Hematopoietic multipotent progenitor cell (in vitro differentiated cells): Measurements from ENCODE around the genes SERP1, SIAH2, MINDY4B, MED12L and MBNL1.

DNA sequence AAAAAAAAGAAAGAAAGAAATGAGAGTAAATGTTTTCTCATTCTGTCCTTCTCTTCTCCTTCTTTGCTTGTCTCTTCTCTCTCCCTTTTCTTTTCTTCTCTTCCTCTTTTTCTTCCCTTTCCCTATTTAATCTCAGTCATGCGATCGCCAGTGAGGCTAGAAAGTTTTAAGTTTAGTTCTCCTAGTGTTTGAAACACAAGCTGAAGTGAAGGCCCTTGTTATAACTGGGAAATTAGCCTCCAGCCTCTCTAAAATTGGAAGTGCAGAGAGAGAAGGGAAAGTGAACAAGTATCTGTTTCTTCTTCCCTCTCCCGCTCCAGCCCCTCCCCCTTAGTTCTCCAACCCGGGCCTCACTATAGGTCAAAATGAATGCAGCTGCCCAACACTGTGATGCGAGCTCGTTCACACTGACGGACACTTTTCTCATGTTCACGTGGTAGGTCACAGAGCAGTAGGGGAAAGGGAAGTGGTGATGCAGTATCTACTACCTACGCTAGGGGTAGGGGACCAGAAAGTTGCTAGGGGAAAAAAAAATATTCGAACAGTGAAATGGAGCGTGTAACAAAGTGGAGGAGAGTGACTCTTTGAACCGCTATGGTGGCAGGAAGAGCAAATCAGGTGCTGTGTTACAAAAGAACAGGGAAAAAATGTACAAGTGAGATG lies 23.4 kb upstream of the TSC22D2 start:
- CAGE, long polyA plus RNA = no peak

GRCh38 chr3:150411105-150411350 lies 2.9 kb downstream of the TSC22D2 start:
- CAGE, long polyA plus RNA = no peak

DNA sequence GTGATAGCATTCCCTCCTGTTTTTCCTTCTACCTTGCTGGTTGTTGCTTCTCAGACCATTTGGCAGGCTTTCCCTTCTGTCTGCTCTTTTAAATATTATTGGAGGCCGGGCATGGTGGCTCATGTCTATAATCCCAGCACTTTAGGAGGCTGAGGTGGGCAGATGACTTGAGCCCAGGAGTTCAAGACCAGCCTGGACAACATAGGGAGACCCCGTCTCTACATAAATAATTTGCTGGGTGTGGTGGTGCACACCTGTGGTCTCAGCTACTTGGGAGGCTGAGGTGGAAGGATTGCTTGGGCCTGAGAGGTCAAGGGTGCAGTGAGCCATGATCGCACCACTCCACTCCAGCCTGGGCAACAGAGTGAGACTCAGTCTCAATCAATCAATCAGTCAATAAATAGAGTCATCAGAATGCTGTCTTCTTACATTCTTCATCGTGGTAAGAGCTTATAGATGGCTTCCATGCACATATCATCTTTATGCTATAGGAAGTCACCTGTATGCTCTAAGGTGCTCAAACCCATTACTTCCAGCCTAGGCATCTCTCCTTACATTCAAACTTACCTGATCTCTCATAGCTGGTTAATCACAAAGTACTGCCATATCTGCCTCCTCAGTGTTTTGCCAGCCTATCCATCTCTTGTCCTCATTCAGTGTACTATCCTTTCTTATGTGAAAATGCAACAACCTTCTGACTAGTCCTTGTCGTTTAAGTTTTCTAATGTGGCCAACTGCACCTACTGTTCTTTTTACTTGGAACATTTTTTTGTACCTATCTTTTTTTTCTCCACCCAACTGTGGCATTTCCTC lies 33.5 kb downstream of the TSC22D2 start:
- CAGE, long polyA plus RNA = no peak

GRCh38 chr3:150520409-150520819 lies 25.9 kb downstream of the SERP1 start:
- CAGE, long polyA plus RNA = no peak

DNA sequence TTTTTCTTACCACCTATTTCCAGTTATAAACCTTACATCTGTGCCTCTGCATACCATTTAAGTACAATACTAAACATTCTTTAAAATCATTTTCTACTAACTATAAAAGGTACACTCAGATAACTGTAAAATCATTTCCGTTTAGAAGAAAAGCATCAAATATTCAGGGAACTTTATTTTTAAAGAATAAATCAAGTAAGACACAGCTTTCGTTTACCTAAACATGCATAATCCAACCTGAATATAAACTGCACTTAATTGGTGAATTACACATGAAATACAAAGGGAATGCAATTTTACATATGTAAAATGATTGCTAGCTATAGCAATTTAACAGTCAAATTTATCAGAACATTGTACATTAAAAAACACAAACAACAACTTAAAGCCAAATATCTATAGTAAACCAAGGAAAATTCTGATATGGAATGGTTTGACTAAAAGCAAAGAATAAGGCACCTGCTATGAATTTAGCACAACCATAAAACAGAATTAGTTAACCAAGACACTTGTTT lies 3.9 kb downstream of the SERP1 start:
- CAGE, long polyA plus RNA = no peak

DNA sequence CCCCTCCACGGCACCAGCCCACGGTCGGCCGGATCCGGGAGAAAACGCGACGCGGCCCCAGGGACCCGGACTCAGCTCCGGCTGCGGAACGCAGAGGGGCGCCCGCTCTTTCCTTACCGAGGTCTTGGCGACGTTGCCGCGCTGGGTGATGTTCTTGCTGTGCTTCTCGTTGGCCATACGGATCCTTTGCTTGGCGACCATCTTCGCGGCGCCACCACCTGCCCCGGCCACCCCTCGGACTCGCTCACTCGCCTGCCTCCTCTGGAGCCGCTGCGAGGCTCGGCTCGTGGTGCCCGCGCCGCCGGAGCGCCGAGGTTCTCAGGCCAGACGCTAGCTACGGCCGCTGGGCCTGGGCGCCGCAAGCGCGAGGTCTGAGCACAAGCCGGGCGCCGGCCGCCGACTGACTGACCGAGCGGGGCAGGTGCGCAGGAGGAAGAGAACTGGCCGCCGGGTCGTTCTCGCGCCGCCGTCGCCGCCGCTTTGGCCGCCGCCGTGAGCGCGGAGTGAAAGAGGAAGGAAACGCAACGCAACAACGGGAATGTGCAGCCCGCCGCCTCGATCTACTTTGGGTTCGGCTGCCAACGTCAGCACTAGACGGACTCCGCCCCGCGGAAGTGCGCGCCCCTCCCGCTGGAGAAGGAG lies at the start of gene SERP1:
Gene SERP1 (minus strand): TSS at position 562 of the 642 bp plus-strand sequence.
- CAGE, long polyA plus RNA = start-site peak on the minus strand centred at position 524 of the sequence, 87 bp wide, 427 reads

- CAGE, long polyA plus RNA = no peak
These were observed 3.4 kb upstream of the SELENOT start for GRCh38 chr3:150599661-150600131.

- CAGE, long polyA plus RNA = no peak
These were observed at the start of gene SIAH2 for GRCh38 chr3:150763033-150763708. TSS of gene SIAH2 (minus strand) at chr3:150763169.

- CAGE, long polyA plus RNA = no peak
These were observed at the start of gene MINDY4B for GRCh38 chr3:150905223-150905597. TSS of gene MINDY4B (minus strand) at chr3:150905439.

DNA sequence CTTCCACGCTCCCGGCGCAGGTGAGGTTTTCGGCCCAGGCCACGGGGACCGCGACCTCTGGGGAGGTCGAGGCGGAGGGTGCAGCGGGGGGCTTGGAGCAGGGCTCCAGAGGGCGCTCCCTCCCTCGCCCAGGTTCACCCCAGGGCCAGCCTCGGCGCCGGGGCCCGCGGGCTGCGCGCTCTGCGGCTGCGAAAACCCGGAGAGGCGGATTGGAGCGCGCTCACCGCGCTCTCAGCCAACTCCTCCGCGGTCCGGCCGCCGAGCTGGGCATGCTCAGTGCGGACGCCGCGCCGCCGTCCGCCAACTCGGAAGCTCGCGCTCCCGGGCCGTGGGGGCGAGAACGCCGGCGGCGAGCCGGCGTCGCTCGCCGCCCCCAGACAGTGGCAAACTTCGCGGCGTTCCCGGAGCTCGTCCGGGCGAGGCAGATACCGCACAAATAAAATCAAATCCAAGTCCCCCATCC lies at the start of gene MED12L:
Gene MED12L (plus strand): TSS at position 270 of the 463 bp plus-strand sequence.
- CAGE, long polyA plus RNA = no peak

DNA sequence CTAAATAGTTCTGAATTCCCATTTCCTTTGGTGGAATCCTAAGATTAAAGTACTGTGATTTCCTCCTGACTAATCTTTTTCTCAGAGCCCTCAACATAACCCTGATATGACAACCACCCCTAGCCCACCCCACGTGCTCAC lies 3.2 kb upstream of the P2RY14 start:
- CAGE, long polyA plus RNA = no peak

DNA sequence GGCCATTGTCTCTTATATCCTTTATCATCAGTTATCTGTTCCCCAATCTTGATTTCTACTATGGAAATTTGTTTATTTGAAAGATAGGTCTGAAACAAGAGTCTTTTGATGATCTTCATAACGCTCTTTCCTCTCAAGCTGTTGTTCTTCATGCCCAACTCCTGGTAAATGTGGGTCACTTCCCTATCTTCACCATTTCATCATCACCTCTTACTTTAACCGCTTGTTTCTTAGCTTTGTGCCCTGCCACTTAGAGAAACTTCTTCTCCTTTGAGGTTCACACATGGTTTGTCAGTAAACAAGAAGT lies 16.8 kb upstream of the P2RY13 start:
- CAGE, long polyA plus RNA = no peak

DNA sequence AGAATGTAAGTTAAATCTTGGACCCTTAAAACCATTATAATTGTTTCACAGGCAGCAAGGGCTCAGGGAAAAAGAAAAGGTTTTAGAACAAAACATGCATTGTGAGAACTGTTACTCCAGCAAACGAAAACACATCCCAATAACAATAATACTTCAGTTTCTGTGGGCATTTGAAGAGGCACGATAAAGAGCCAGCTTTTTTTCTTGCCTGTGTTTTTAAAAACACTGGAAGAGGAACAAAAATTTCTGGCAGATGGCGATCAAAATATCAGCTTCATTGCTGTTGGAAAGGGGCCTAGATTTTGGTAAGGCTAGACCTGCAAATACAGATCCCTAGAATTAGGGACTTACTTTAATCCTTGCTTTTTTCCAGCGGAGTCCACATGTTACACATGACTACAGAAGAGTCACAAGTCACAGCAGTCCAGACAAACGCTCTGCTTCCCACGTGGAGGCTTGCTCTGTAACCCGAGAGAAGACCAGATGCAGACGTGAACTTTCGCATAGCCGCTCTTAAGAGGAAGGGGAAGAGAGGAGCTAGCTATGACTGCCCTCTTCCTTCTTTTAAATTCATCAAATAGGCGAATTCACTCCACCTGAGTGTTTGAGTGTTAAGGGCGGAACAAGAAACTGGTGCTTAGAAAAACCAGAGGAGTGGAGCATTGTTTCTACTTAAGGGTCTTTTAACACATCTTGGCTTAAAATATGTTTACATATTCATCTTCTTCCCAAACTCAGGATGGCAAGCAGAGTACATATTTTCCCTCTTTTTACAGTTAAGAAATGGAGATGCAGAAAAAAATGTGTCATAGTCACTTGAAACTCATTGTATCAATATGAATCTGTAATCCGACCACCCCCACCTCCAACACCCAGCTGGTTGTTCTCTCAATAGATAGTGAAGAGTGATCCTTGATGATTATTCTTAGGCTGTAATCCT lies 78.2 kb upstream of the IGSF10 start:
- CAGE, long polyA plus RNA = no peak

DNA sequence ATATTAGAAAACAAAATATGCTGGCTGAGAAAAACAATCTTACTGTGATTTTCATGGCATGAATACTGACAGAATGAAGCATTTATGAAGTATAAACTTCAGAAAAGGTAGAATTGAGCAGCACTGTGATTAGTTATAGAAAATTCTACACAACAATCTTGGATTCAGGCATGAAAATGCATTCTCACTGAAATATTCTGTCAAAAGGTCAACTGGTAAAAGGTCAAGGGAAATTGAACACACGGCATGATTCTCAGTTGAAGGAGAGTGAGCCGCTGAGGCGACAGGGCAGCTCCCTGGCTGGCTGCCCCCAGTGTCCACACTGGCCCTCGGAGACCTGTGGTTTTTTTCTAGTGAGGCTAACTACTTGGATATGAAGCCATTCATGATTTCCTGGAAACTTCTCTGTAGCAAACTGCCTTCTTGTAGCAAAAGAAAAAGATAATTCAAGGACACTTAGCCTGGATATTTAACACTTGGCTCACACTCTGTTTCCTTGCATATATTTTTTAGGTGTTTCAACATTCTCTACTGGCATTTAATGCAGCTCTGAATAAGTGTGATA lies 37.2 kb downstream of the AADACL2 start:
- CAGE, long polyA plus RNA = no peak

DNA sequence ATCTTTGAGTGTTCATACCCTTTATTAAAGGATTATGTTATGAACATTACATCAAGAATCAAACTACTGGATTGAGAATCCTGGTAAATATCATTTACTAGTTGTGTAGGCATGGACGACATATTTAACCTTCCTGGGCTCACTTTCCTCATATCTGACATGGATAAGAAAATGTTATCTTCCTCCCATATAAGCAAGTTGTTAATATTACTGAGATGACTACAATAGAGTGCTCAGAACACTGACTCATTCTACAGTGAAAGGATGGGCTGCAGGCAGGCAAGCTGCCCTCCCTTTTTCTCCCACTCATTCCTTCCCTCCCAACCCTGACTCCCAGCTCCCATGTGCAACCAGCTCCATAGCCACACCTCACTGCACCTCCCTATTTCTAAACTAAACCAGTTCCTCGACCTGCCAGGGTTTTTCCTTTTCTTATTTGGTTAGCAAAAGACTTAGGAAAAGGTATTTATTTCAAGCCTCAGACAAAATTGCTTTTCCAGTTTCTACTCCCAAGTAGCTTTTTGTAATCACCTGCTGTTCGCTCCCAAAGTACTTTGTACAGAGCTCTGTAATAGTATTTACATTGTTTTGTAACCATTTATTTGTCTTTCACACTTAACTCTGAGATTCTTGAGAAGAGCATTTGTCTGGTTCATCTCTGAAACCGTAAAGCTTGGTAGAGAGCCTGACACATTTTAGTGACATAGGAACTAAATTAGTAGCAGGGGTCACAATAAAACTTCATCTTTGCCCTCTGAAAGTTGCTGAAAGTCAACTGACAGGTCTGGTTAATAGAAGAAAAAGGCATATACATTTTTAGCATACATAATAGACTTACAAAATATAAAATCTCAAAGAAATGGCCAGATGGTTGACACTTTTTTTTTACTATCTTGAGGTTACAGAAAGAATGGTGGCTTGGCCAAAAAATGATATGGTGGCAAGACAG lies 2.2 kb downstream of the AADAC start:
- CAGE, long polyA plus RNA = no peak

DNA sequence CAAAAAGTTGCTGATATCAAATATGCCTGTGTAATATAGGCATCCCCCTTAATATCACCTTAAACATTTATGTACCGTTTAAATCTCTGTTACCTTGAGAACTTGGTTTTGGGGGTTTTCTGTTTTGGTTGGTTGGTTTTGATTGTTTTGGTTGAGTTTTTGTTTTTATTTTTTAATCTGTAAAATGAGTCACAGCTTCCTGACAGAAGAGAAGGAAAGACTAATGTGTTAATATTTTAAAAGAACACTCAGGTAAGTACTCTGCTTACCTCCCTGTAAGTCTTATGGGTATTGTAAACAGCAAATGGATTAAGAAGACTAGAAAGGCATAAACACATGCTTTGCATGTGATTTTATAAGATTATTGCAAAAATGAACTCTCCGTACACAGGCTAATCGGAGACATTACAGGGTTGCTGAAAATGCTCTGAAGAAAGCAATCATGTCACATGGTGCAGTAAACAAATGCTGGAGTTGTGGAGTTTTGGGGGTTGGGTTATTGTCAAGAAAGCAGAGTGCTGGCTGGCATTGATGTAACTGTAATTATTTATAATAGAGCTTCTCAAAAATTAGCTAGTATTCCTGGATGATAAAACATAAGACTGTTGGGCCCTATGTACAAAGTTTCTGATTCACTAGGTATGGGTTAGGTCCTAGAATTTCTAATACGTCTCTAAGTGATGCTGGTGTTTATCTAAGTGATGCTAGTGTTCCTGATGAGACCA lies 69.4 kb upstream of the MBNL1 start:
- CAGE, long polyA plus RNA = no peak

DNA sequence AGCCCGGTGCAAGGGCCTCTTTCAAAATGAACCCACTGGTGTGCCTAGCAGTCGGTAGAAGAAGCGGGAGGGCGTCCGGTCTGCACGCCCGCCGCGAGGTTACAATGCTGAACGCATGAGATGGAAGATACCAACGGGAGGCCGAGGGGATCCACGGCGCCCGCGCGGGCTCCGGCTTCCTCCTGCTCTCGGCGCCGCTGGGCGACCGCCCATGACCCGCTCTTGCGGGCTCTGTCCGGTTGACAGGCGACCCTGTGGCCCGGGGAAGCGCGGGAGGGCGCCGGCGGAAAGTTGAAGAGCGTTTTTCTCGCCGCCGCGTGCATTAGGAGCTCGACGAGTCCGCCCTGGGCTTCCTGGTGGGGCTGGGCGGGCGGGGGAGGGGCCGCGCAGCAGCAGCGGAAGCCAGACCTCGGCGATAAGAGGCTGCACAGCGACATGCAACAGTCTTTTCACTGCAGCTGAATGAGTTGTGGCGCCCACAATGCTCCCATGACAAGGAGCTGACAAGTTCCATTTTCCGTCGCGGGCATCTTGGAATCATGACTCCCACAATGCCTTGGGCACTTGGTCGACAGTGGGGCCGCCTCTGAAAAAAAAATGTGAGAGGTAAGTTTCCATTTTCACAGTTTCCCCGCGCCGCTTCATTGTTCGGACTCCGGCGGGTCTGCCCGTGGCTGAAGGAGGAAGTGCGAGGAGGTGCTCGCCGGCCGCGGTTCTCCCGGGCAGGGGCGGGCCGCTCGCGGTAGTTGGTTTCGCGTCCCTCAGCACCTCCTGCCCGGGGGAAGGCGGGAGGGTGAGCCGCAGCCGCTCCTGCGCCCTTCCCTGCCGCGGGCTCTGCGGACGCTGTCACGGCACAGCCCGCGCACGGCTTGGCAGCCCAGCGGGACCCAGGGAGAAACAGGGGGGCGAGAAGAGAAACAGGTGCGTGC lies at the start of gene MBNL1:
Gene MBNL1 (plus strand): TSS at position 443 of the 929 bp plus-strand sequence.
- CAGE, long polyA plus RNA = start-site peak on the plus strand centred at position 449 of the sequence, 69 bp wide, 1,175 reads; start-site peak on the plus strand centred at position 609 of the sequence, 100 bp wide, 422 reads

DNA sequence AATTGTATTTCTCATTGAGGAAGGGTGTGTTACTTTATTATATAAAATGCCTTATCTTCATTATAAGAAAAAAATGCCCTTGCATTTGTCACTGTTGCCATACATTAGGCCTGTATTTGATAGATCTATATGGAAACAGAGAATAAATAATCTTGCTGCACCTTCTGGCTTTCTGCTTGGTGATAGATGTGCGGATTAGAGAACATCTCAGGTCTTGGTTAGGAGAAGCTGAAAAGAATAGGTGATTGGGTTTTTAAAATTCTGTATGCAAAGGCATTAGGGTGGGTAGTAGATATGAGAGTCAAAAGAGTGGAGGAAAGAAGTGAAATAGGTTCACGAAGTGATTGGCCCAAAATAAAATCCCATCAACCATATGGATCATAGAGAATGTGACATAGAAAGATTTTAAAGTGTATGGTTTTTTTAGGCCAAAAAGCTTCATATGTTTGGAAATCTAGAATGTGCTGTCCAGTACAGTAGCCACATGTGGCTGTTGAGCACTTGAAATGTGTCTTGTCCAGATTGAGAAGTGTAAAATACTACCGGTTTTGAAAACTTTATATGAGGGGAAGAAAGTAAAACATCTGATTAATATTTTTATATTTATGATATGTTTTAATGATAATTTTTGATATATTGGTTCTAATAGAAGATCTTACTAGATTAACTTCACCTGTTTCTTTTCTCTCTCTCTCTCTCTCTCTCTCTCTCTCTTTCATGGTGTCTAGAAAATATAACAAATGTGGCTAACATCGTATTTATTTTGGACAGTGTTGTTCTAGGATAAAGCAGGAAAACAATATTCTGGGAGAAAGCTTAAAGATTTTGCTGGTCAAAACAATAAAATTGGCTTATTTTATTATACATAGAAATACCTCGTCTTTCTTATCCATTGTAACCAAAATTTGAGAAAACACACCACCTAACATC lies 2.9 kb downstream of the MBNL1 start:
- CAGE, long polyA plus RNA = no peak

- CAGE, long polyA plus RNA = no peak
These were observed 78.4 kb downstream of the MBNL1 start for GRCh38 chr3:152346726-152347996.

DNA sequence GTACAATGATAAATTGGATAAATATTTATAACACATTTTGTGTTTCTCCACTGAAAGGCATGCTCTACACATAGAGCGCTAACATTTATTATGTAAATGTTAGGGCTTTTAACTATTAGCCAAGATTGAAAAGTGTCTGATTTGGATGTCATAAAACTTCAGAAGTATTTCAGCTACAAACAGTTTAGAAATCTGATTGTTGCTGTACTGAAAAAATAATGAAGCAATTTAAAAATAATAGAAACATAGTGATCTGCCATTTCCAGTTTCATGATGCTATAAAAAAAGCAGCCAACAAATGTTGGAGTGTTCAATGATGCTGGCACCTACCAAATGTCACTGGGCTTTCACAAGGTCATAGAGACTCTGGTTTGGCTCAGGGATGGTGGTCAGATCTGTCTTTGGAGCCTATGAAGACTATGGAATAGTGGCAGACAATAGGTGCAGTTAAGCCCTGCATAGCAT lies 137.0 kb downstream of the MBNL1 start:
- CAGE, long polyA plus RNA = no peak